Non-pigmented ciliary epithelial cell (primary cell): ENCODE measurements around the gene RBM33.

DNA sequence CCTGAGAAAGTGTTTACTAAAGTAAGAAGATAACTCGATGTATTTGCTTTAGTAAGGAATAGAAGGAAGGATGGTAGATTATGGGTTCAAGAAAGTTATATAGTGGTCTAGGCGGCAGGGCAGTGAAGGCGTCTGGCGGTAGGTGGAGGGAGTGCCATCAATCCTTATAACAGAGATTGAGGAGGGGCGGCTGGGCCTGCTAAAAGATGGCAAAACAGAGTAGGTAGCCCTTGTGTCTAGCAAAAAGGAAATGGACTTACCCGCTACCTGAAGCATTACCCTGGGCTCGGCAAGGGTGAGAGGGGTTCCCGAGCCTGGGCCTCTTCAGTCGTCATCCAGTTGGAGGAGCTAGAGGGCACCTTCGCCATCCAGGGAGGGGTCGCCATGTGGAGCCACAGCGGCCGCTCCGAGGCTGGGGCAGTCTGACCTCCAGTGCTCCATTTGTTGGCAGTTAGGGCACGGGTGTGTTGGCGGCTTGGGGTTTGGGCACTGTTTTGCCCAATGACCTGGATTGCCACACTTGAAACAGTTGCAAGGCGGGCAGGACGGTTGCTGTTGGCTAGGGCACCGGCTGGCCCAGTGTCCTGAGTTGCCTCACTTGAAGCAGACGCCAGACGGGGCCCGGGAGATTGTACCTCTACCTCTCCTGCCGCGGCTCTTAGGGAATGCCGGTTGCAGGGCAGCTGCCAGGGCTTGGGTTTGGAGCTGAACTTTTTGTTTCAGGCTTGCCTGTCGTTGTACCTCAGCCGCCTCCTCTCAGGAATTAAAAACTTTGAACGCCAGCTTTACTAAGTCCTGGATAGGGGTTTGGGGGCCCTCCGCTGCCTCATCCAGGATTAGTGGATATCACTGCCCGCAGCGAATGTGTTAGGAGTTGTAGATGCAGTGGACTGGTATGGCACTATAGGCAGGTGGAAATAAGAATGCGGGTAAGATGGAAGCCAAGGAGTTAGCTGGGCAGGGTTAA lies 640.1 kb upstream of the DPP6 start:
- RRBS = no CpG with 5 or more reads among the region's 32 CpGs

DNA sequence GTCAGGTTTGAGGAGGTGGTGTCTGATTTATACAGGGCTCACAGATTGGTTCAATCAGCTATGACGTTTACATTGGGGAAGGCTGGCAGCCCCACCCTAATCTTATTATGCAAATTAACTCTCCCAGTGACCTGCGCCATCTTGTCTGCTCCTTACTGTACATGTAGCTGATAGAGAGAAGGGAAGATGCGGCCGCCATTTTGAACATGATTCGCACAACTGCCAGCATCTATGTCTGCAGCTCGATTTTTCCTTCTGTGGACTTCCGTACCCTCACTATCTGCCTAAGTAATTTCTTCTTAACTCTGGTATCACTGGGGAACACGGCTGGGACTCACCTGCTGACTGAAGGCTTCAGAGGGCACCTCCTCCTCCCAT lies 618.9 kb upstream of the DPP6 start:
- RRBS = no CpG with 5 or more reads among the region's 8 CpGs

- RRBS = 1% methylated on average over 12 of the region's 81 CpGs
Observed at GRCh38 chr7:153886745-153887581, 165.2 kb upstream of the DPP6 start.

- RRBS = no CpG with 5 or more reads among the region's 2 CpGs
Observed at GRCh38 chr7:154702814-154703088, 300.2 kb downstream of the PAXIP1 start.

- RRBS = no CpG with 5 or more reads among the region's 10 CpGs
Observed at GRCh38 chr7:154853497-154854126, 149.3 kb downstream of the PAXIP1 start.

GRCh38 chr7:154975555-154976393 lies 27.1 kb downstream of the PAXIP1 start:
- RRBS = no CpG with 5 or more reads among the region's 15 CpGs

GRCh38 chr7:155000340-155001050 lies 2.4 kb downstream of the PAXIP1 start:
- RRBS = no CpG with 5 or more reads among the region's 8 CpGs

DNA sequence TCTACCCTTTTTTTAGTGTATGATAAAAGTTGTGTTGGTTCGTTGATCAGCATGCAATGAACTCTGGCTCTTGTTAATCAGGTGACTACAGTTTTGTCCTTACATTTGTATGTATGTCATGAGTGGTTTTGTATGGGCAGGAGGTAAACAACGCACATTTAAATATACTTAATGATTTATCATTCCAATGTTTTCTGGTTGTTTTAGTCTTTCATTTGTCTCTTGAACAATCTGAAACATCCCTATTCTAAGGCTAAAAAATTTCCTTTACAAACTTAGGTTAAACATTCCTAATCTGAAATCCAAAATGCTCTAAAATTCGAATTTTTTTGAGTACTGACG lies 1.7 kb upstream of the PAXIP1 start:
- RRBS = no CpG with 5 or more reads among the region's 4 CpGs

DNA sequence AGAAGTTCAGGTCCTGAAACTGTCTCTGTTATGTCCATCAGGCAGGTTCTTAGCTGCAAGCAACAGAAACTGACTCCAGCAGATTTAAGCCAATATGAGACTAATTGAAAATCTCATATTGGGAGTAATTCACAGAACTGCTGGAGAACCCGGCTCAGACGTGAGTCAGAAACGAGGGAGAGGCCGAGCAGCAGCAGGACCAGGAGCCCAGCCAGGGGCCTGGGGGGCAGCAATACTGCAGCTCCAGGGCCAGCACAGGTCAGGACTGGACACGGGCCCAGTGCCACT lies 28.1 kb upstream of the INSIG1 start:
- RRBS = no CpG with 5 or more reads among the region's 5 CpGs

- RRBS = no CpG with 5 or more reads among the region's 12 CpGs
Observed at GRCh38 chr7:155285823-155286226, 11.9 kb upstream of the INSIG1 start.

DNA sequence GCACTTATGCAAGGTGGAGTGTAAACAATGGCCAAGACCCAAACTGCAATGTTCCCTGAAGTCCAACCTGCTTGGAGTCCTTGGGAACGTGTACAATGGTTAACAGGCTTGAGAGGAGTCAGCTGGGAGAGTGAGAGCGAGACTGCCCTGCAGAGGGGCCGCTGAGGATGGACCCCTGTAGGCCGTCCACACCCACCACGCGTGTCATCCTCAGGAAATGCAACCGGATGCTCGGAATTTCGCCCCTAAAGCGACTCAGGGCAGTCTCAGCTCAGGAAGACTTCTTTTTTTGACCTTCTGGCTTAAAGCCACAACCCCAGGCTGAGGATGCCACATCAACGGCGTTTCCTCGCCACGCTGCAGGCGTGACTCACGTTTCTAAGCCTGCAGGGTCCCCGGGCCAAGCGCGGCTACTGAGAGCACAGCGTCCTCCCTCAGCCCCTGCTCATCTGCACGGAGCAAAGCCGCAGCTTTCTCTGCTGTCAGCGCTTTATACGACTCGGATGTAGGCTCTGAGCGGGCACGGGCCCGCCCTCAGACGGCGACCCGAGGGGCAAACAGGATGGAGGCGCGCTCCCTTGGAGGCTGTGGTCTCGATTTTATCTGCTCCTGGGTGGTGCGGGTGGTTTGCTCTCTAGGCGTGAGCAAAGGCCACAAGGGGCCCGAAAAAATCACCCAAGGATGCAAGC lies 877 bp upstream of the INSIG1 start:
- RRBS = no CpG with 5 or more reads among the region's 37 CpGs

- RRBS = no CpG with 5 or more reads among the region's 7 CpGs
Observed at GRCh38 chr7:155333815-155334107, 36.1 kb downstream of the INSIG1 start.

GRCh38 chr7:155358372-155358829 lies 60.7 kb downstream of the INSIG1 start:
- RRBS = 40% methylated on average over 5 of the region's 22 CpGs

GRCh38 chr7:155381158-155381767 lies 76.7 kb upstream of the EN2 start:
- RRBS = 3% methylated on average over 7 of the region's 34 CpGs

DNA sequence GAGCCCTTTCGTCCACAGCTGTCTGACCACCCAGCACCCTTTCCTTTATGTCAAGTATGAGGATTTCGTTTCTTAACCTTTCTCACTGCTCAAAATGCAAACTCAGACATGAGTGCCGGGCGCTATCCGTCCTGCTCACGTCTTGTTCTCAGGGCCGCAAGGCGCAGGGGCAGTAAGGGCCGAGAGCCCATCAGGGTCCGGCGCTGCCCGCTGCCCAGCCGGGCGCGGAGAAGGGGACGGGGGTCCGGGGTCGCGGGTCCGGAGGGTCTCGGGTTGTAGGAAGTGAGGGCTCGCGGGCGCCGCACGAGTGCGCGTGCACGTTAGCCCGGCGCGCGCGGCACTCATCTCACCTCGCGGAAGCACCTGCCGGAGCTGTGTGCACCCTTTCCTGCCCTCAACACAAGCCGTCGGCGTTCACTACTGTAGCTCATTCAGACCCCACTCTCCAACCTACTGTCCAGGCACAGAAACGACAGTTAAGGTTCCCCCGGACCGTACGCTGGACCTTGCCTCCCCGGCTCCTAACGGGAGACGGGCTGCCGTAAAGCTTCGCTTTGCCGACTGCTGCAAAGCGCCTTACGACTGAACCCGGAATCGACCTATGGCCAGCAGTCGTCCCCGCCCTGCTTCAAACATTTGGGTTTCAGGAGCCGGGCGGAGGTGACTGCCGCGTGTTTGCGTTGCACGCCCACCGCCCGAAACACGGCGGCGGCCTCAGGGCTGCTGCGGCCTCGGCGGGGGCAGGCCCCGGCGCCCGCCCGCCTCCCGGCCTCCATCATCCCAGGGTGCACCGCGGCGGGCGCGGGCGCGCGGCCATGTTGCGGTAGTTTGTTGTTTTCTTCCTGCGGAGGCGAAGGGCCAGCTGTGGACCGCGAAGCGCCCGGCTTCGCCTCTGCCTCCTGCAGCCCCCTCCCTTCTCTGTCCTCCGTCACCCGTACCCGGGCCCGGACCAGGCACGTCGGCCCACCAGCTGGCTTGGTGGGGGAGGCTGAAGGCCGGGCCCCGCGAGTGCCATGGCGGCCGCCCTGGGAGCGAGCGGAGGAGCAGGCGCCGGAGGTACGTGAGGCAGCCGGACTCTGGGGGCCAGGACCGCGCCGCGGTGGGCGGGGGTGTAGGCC lies at the start of gene RBM33:
RBM33 (plus strand) TSS at position 798 of the 1,118 bp plus-strand sequence.
- RRBS = 1% methylated on average over 66 of the region's 113 CpGs

DNA sequence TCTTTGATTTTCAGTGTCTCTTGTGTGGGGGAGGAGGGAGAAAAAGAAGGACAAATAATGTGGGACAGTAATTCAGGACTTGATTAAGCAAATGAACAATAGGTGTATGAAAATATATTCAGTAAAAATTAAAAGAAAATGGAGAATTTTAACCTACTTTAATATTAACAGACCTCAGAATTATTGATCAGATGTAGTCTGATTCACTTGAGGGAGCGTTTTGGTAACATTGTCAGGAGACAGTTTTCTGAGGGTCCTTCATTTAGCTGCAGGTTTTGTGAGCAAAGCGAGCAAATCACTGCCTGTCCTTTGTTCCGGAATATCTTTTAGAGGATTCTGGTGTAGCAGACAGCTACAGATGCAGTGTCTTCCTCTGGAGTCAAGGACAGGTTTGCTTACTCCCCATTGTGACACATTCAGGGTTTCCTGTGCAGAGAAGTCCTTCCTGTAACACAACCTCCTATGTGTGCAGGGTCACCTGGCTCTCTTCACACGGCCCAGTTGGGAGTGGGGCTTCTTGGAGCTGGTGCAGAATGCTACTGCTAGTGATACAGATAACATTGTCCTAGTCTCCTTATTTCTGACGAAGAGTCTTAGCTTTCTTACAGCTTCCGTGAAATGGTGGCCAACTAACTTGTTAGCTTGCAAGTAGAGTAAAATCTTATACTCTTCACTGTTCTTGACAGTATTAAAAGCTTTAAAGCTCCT lies 47.8 kb downstream of the RBM33 start:
- RRBS = no CpG with 5 or more reads among the region's 6 CpGs

DNA sequence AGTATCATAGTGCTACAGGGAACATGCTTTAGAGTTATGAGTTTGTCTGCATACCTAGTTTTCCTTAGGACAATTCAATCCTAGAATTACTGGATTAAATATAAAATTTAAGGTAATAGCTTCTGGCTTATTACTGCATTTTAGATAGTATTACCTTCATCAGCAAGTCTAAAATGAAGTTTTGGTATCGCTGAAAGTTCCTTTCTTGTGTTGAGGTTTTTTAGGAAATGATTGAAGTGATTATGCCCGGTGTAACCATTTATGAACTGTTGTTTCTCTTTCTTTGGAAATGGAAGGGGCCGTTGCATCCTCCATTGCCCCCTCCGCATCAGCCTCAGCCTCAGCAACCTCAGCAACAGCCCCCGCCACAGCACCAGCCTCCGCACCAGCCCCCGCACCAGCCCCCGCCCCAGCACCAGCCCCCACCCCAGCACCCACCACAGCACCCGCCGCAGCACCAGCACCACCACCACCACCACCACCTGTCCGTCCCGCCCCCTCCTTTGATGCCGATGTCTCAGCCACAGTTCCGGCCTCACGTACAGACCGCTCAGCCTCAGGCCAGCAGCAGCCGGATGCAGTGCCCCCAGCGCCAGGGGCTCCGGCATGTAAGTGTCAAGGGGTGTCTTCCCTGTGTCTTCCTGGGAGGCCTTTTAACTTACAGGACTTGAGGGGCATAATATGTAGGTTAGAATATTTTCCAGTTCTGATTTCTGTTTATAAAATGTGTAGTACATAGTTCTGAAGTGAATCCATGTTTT lies 72.7 kb downstream of the SHH start:
- RRBS = 100% methylated on average over 3 of the region's 19 CpGs

- RRBS = no CpG with 5 or more reads among the region's 12 CpGs
Observed at GRCh38 chr7:155745149-155745778, 67.0 kb downstream of the SHH start.

DNA sequence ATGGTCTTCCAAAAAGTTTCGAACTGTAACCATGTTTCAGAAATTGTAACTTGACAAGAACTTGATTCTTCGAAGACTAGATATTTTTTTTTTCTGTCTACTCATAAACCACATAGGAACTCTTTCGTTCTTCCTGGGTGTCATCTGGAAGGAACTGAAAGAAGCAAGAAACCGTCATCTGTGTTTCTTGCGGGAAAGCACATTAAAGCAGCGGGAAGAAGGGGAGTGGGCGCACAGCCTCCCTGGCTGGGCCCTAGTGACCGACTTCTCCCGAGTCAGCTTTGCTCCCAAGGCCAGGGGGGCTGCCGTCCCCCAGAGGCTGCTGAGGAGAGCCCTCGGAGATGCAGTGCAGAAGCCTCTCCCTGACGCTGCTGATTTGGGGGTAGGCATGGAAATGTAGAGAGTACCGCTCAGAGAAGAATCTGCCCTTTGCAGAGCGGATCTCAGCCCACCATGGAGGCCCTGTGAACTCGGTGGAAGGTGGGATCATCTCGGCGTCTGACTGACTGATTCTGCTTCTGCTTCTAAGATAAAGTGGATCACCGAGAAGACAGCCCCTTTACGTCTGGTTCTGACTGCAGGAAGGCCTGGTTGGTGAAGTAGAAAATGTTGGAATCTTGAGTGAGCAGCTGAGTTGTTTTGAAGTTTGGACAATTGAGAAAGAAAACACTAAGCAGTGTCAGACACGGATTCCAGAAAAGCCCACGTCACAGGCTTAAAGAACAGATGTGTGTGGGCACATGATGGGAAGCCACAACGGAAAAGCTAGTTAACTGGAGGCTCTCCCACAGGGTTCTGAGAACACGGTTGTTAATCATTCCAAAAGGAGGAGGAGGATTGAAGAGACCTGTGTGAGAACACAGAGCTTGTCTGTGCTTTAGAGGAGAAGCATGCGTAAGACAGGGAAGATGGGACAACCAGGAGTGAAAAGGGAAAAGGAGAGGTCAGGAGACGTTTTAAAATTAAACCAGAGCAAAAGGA lies 42.8 kb downstream of the SHH start:
- RRBS = no CpG with 5 or more reads among the region's 25 CpGs

- RRBS = 0% methylated on average over 3 of the region's 13 CpGs
Observed at GRCh38 chr7:155918994-155919412, 106.7 kb upstream of the SHH start.